Renal cortical epithelial cell (primary cell): ENCODE measurements around the genes CH25H, IFIT3, IFIT5 and SLC16A12.

DNA sequence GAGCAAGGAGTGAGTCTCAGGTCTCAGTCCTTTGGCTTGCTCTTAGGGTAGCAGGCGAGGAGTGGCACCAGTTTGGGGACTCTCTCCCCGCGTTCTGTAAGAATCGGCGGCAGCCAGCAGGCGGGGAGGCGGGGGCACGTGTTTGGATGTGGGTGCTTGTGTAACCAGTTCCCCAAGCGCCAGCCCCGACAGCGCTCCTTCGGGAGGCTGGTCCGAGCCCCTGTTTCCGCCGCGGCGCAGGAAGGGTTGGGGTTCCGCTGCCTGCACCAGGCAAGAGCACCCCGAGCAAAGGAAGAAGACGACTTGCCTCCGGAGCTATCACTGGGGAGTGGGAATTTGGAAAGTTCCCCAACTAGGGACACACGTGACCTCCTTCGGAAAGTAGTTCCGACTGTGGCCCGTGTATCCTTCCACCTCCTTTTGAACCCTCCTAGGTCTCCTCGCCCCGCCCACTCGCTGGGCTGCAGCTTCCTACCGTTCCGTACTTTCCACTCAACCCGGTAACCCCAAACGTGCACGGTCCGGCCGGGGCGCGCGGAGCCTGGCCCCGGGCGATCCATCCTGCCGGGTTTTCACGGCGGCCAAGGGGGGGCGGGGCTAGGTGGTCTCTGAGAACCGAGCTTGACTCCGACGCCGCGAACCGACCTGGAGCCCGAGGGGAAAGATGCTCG is 1.3 kb downstream of the KLLN start:
- RRBS: no CpG with 5 or more reads among the region's 52 CpGs

DNA sequence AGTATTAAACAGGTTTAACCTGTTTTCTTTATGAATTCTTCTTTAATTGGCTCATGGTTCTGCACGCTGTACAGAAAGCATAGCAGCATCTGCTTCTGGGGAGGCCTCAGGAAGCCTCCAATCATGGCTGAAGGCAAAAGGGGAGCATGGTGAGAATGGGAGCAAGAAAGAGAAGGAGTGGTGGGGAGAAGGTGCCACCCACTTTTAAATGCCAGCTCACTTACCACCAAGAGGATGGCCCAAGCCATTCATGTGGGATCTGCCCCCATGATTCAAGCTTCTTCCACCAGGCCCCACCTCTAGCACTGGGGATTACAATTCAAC is 92.0 kb downstream of the PTEN start:
- RRBS: no CpG with 5 or more reads among the region's 1 CpG

DNA sequence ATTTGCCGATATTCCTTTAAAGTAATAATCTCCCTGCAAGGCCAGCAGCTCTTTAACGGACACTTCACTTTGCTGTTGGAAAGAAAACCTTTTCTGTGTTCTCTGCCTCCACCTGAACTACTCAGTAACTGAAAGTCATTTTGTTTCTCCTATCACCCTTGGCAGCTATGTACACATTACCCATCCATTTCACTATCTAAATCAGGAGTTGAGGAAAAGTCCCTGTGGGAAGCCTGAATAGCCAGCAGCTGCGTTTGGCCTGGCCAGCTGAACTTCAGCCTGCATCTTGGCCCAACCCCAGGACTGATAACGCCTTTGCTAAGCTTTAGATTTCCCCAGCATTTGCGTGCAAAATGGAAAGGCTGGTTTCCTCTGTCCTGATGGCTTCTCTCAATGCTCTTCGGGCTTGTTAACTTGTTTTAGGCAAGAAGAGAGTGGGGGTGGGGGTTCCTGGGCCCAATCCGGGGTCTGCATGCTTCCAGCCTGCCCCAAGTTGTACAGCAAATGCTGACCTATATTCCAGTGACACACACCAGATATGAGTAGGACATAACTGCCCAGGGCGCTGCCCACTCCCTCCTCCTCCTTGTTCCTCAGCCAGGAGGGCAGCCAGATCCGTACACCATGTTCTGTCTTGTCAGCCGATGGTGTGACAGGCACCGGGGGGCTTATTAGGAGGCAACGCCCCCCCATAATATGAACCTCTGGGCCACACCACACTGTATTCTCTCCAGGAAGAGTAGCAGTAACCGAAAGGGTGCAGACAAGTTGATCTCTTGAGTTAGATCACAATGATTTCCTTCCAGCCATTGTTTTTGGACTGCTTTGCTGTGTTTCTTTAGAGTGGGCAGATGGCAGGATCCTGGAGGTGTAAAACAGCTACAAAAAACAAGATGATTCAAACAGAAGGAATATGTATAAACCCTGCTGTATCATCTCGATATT is 339.2 kb downstream of the RNLS start:
- RRBS: no CpG with 5 or more reads among the region's 14 CpGs

GRCh38 chr10:88521092-88521601 is 62.0 kb downstream of the RNLS start:
- RRBS: no CpG with 5 or more reads among the region's 1 CpG

- RRBS: no CpG with 5 or more reads among the region's 2 CpGs
Measured at GRCh38 chr10:88926841-88927153, 25.8 kb downstream of the ACTA2 start.

- RRBS: no CpG with 5 or more reads among the region's 5 CpGs
Measured at GRCh38 chr10:88948577-88949460, 3.8 kb downstream of the ACTA2 start.

- RRBS: under 1% methylated on average over 14 of the region's 34 CpGs
Measured at GRCh38 chr10:88991079-88991607, 545 bp downstream of the FAS start.

- RRBS: no CpG with 5 or more reads among the region's 5 CpGs
Measured at GRCh38 chr10:89129883-89130495, 77.1 kb downstream of the CH25H start.

- RRBS: 4% methylated on average over 6 of the region's 56 CpGs
Measured at GRCh38 chr10:89206601-89207679, at the start of gene CH25H. Gene CH25H (minus strand): TSS chr10:89207317.

DNA sequence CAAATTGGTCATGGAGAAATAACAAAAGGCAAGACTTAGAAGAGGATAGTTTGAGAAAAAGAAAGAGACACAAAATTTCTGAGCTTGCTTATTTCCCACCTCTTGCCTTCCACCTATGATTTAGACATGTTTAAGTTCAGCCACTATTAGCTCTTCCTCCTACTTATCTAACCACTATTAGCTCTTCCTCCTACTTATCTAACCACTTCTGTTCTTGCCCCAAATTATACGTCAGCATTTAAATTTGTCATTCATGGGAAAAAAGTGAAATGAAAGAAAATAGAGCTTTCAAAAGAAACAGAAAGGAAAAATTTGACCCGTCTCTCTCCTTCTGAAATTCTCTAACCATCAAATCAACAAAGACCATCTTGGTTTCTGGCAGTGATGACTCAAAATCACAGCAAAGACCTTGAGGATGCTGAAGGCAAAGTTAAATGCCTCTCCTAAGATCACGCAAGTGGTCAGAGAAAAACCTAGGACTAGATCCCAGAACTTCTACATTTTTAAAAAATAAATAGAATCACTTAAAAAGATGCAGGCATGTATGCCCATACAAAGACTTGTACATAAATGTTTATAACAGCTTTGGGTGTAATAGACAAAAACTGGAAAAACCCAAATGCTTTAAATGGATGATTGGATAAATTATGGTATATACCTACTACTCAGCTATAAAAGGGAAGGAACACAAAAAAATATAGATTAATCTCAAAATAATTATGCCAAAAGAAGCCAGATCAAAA is 2.5 kb downstream of the LIPA start:
- RRBS: no CpG with 5 or more reads among the region's 3 CpGs

DNA sequence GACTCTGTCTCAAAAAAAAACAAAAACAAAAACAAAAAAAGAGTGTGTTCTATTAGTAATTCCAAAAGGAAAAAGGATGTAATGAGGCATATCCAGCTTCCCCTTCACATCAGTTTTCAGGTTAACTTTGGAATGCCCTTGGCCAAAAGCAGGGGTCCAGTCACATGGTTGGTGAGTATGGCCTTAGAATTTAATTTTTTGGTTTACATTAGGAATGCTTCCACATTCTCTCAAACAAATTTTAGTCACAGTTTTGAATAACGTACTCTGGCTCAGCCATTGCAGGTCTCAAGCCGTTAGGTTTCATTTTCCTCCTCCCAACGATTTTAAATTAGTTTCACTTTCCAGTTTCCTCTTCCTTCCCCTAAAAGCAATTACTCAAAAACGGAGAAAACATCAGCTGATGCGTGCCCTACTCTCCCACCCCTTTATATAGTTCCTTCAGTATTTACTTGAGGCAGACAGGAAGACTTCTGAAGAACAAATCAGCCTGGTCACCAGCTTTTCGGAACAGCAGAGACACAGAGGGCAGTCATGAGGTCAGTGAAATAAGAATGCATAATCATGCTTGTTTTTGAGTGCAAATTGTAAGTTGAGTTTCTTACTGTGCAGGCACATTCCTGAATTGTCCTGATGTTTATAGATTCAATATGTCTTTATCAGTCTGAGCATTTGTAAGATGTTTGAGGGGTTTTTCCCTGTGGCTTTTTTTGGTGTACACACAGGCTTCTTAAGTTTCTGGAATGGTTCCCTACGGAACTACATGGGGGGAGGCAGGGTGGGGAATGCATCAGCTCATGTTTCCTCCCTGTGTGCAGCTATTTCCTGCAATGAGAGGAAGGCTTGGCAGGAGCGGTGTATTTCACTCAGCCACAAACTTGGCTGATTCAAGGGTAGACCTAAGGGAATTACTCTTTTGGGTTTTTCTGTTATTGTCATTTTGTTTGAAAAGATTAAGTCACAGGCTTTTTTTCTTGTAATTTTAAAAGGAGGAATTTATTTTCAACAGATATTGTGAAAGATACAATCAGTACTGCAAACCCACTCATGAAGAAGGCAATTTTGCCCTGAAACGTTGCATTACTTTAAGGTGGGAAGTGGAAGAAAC is at the start of gene IFIT3:
IFIT3 (plus strand) TSS at position 458 of the 1,108 bp plus-strand sequence.
- RRBS: no CpG with 5 or more reads among the region's 9 CpGs

DNA sequence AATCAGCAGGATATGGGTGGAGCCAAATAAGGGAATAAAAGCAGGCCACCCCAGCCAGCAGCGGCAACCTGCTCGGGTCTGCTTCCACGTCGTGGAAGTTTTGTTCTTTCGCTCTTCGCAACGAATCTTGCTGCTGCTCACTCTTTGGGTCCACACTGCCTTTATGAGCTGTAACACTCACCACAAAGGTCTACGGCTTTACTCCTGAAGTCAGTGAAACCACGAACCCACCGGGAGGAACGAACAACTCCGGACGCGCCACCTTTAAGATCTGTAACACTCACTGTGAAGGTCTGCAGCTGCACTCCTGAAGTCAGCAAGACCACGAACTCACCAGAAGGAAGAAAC is 1.9 kb upstream of the IFIT5 start:
- RRBS: no CpG with 5 or more reads among the region's 15 CpGs

DNA sequence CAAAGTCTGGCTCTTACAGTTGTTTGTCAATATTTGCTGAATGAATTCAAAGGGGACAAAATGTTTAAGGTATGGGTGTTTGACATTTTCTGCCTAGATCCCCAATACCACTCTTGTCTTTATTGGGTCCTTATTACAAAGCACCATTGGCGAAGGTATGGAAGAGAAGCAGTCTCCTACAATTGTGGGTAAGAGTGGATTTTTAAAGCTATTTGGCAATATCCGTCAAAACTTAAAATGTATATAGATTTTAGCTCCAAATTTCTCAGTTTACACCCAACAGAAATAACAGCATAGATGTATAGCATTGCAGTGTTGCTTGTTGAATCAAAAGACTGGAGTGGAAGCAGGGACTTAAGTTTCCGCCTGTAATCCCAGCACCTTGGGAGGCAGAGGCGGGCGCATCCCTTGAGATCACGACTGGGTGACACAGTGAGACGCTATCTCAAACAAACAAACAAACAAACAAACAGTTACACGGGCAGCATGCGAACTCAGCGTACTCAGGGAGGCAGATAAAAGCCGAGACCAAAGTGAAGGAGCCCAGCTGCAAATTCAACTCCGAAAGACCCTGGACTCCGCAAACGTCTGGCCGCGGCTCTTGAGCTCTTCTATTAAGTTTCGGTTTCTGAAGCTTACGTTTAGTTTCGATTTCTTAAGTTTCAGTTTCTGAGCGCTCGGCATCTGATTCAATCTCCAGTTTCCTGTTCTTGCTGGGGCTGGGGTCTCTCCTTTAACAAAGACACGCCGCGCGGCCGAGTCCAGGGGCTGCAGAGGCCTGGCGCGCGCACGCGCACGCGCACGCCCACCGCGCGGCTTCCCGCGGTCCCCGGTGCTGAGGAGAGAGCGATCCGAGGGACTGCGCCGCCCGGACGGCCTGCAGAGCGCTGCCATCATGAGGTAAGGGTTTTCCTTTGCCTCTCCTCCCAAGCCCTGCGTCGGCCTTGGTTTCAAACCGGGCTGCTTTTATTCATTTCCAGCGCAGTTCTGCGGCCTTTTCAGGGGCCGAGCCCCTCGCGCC is at the start of gene IFIT5:
IFIT5 (plus strand) TSS at position 665 of the 1,021 bp plus-strand sequence.
- RRBS: under 1% methylated on average over 11 of the region's 55 CpGs

- RRBS: no CpG with 5 or more reads among the region's 4 CpGs
Measured at GRCh38 chr10:89494495-89495023, 40.8 kb downstream of the SLC16A12 start.

GRCh38 chr10:89534910-89536353 is at the start of gene SLC16A12:
Gene SLC16A12 (minus strand): TSS chr10:89535594.
- RRBS: 2% methylated on average over 39 of the region's 110 CpGs

- RRBS: no CpG with 5 or more reads among the region's 6 CpGs
Measured at GRCh38 chr10:89668941-89669377, 23.9 kb upstream of the PANK1 start.

- RRBS: 3% methylated on average over 17 of the region's 69 CpGs
Measured at GRCh38 chr10:89837324-89838445, 136.3 kb downstream of the KIF20B start.

- RRBS: no CpG with 5 or more reads among the region's 5 CpGs
Measured at GRCh38 chr10:90911988-90912751, 8.7 kb downstream of the ANKRD1 start.

DNA sequence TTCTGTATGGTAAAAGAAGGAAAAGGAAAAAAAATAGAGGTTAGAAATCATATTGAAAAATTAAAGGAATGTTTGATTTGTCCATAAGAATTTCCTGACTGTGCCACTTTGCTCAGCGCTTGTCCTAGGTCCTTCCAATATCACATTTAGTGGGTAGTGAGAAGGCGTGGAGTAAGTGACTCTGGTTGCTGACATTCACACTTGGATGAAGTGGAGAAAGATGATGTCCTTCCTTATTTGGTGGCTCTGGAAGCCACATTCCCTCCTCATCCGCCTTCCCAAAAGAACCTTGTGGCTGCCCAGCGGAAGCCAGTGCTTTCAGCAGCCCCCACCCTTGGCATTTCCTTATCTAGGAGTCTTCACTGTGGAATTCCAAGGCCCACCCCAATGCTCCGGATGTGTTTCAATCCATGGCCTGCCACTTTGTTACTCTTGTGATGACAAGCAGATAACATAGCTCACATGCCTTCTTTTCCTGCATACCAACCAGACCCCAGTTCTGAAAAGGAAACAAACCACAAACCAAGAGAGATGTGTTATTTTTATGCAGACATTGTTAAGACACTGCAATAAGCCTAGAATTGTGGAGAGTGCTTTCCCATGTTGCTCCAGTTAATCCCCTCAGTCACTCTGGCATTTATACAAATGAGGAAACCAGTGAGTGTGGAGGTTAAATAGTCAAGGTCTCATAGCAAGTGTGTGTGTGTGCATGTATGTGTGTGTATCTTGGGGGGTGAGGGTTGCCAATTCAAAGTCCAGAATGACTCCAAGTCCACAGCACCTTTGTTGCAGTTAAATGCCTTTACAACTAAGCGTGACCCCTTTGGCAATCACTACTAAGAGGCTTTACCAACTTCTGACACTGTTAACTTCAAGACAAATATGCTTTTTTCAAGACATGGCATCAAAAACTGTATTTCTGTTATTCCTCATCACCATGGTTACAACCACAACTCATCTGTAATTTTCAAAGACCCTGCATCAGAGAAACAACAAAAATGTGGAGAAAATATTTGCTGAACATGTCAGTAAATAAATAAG is 10.3 kb upstream of the ANKRD1 start:
- RRBS: no CpG with 5 or more reads among the region's 6 CpGs

GRCh38 chr10:90935443-90936121 is 14.7 kb upstream of the ANKRD1 start:
- RRBS: no CpG with 5 or more reads among the region's 5 CpGs